Lower leg skin (tissue), 2 donors: ENCODE data around the genes CXCL8, AREG and THAP6.

- PRO-cap = no peak
- RAMPAGE, long total RNA, 2 experiments = no peak in any of the 2 experiments
Observed at GRCh38 chr4:70844098-70844422, 4.4 kb upstream of the GRSF1 start.

- PRO-cap = unidirectional peak, plus-strand start at chr4:70993026
- RAMPAGE, long total RNA, 2 experiments = no peak in any of the 2 experiments
Observed at GRCh38 chr4:70992743-70993170, 692 bp upstream of the DCK start.

- PRO-cap = no peak
- RAMPAGE, long total RNA, 2 experiments = no peak in any of the 2 experiments
Observed at GRCh38 chr4:70994692-70995130, 1.3 kb downstream of the DCK start.

DNA sequence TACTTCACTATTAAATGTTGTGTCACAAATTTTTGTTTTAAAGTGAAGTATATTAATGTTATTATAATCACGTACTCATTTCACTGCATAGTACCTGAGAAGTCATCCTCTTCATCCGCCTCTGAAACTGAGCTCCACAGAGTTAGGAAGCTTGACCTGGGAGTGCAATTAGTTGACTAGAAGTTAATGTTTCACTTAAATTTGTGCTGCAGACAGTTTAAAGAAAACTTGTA lies 254.1 kb downstream of the SLC4A4 start:
- PRO-cap = no peak
- RAMPAGE, long total RNA, 2 experiments = no peak in any of the 2 experiments

DNA sequence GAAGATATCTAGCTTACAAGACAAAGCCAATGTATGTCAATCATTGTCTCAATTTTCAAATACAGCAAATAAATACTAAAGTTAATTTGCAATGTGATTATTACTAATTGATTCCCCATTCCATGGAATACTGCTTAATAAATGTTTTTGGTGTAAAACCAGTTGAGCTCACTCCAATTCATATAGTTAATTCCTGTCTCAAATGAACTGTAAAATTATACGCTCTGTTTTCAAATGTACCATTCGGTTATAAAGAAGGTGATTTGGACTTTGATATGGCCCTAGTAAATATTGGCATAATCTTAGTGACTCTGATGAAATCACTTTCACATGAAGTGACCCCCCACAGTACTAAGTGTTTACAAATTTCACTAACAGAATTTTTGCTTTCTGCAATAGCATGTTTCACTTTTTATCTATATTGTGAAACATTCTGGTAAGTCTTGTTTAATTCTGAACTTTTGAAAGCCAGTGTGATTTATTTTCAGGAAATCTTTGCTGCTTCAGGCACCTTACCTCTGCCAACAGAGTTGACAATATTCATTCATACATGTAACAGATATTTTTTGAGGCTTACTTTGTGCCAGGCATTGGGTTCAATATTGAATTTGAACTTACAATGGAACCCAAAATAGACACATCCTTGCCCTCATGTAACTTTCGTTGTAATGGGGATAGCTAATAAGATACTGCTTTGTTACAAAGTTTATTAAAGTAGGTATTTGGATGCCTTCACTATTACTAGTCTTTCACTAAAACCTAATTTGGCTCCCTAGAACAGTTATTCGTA lies 10.8 kb downstream of the GC start:
- PRO-cap = no peak
- RAMPAGE, long total RNA, 2 experiments = no peak in any of the 2 experiments

GRCh38 chr4:71833289-71833695 lies 49.4 kb upstream of the GC start:
- PRO-cap = no peak
- RAMPAGE, long total RNA, 2 experiments = no peak in any of the 2 experiments

- PRO-cap = no peak
- RAMPAGE, long total RNA, 2 experiments = no peak in any of the 2 experiments
Observed at GRCh38 chr4:73100021-73100695, 30.6 kb upstream of the COX18 start.

DNA sequence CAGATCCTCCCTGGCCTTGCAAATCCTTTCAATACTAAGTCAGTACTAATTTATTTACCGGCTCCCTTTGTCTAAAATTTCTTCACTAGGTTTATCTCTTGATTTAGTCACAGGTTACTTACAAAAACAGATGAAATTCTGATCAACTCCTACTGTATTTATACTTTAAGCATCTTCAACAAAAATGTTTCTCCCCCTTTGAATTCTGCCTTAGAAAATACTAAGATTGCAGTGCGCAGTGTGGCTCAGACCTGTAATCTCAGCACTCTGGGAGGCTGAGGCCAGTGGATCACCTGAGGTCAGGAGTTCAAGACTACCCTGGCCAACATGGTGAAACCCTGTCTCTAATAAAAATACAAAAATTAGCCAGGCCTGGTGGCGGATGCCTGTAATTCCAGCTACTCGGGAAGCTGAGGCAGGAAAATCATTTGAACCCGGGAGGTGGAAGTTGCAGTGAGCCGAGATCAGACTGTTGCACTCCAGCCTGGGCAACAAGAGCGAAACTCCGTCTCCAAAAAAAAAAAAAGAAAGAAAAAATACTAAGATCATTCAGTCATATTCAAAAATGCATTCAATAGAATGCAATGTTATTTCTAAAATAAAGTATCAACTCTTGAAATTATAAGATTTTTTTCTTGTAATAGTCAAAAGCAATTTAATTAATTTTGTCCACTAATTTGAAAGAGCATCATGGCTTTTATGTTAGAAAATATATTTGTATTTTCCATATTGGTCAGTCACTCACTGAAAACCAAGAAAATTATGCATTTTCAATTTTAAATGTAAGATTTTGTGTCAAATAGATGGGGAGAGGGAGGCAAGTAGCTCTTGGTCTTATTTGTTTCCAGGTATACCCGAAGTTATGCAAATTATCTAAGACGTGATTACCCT lies 4.1 kb downstream of the ANKRD17 start:
- PRO-cap = no peak
- RAMPAGE, long total RNA, 2 experiments = no peak in any of the 2 experiments

GRCh38 chr4:73258871-73258998 lies 137 bp upstream of the ANKRD17 start:
- PRO-cap = bidirectional peak, plus-strand start at chr4:73258903, minus-strand start at chr4:73258795
- RAMPAGE, long total RNA, 2 experiments = no peak in any of the 2 experiments

DNA sequence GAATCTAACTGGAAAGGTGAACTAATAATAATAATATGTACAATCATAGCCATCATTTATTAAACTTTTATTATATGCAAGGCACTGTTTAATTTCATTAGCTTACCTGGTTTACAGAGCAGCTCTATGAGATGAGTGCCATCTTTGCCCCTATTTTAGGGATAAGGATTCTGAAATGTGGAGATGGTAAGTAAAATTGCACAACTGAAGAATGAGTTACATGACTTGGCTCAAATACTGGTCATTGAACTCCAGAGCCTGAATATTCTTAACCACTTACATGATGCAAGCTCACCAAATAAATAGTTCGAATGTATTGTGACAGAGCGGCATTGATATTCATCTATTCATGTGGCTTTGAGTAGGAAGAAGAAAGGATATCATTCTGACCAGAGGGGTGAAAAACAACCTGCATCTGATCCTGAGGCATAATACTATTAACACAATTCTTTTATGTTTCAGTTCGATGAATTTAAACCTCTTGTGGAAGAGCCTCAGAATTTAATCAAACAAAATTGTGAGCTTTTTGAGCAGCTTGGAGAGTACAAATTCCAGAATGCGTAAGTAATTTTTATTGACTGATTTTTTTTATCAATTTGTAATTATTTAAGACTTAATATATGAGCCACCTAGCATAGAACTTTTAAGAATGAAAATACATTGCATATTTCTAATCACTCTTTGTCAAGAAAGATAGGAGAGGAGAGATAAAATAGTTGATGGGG lies 11.9 kb downstream of the ALB start:
- PRO-cap = no peak
- RAMPAGE, long total RNA, 2 experiments = no peak in any of the 2 experiments

DNA sequence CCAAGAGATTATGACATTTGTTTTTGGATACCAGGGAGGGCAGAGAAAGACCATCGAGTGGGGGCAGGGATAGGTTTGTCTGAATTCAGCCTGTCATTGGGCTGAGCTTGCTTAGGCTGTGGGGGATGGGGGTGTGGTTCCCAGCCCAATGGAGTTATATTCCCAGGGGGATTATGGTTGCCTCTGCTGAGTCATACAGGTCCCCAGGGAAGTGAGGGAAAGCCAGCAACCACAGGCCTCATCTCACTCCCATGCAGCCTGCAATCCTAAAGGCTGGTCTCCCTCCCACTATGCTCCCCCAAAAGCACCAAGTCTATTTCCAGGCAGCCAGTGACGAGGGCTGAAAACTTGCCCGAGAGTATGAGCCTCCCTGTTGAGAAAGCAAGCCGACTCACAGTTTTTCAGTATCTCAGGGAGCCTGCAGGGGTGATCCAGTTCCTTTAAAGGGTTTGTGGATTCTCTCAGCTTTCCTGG lies 39.3 kb downstream of the AFM start:
- PRO-cap = no peak
- RAMPAGE, long total RNA, 2 experiments = no peak in any of the 2 experiments

DNA sequence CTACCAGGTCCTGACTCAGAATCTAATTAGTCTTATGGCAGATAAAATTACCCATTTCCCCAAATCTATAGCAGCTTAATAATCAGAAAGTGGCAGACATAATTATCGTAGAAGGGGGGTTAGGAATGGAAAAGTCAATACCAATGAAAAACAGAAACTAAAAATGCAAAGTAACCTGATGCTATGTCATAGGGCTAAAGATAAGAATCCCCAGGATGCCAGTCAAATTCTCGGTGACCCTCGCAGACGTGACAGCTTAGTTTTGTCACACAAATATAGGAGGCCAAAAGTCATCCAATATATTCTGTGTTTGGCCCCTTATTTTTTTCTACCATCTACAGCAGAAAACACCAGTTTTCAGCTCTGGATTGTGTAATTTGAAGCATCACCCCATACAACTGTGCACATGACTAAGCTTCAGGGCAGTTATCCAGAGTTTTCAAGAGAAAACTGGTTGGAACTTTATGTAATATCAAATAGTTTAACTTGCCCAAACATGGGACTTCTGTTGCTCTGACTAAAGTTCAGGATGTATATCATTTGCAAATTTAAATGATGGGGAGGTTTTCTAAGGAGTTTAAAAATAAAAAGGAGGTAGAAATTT lies 30.9 kb downstream of the RASSF6 start:
- PRO-cap = no peak
- RAMPAGE, long total RNA, 2 experiments = no peak in any of the 2 experiments

GRCh38 chr4:73728119-73728364 lies 12.3 kb upstream of the CXCL8 start:
- PRO-cap = no peak
- RAMPAGE, long total RNA, 2 experiments = no peak in any of the 2 experiments

DNA sequence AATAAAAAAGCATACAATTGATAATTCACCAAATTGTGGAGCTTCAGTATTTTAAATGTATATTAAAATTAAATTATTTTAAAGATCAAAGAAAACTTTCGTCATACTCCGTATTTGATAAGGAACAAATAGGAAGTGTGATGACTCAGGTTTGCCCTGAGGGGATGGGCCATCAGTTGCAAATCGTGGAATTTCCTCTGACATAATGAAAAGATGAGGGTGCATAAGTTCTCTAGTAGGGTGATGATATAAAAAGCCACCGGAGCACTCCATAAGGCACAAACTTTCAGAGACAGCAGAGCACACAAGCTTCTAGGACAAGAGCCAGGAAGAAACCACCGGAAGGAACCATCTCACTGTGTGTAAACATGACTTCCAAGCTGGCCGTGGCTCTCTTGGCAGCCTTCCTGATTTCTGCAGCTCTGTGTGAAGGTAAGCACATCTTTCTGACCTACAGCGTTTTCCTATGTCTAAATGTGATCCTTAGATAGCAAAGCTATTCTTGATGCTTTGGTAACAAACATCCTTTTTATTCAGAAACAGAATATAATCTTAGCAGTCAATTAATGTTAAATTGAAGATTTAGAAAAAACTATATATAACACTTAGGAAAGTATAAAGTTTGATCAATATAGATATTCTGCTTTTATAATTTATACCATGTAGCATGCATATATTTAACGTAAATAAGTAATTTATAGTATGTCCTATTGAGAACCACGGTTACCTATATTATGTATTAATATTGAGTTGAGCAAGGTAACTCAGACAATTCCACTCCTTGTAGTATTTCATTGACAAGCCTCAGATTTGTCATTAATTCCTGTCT lies at the start of gene CXCL8:
Gene CXCL8 (plus strand): TSS at position 279 of the 829 bp plus-strand sequence.
- PRO-cap = no peak
- RAMPAGE, long total RNA, 2 experiments = no peak in any of the 2 experiments

DNA sequence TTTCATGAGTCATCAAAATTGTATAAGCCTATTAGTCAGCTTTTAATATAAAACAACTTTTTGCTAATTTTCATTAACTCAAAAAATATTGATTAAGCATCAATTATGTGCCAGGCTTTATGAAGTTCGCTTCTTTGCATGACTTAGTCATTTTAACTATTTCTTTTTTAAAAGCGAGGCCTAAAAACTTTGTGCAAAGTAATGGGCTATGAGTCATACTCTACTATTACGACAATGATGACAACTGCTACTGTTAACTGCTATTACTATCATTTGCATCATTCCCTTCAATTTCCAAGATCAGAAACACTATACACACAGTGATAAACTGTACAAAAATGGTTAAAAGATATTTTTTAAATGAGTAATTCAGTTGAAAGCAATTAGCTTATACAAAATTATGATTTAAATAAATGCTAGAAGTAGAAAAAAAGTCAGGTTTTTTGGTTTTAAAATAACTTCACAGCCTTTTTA lies 18.3 kb upstream of the CXCL3 start:
- PRO-cap = no peak
- RAMPAGE, long total RNA, 2 experiments = no peak in any of the 2 experiments

DNA sequence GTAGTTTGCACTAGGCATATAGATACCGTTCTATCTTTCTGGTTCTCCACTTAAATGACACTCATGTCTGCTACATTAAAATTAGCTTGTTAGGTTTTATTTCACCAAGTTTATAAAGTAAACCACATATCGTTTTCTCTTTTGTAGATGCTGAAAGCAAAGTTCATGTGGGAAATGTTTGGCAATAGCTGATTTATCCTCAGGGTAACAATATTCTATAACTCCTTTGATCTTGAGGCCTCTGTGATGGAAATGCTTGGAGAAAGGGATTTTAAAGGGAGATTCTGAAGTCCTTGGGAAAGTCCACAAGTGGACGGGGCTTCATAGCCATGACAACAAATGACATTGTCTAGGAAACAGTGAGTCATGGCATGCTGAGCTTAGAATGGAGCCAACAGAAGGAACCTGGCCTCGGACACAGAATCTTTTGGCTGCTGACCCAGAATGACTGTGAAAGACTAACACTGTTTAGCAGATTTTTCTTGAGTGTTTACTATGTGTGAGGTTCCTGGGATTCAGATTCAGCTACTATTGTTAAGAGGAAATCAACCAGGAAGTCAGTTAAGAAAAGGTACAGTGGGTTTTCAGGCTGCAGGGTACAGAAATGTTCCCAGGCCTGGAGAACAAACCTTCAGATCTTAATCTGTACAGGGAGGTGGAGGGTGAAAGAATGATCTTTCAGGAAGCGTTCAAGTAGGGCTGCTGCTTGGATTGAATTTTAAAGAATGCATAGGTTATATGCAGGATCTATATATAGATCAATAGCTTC lies 18.0 kb upstream of the CXCL2 start:
- PRO-cap = no peak
- RAMPAGE, long total RNA, 2 experiments = no peak in any of the 2 experiments

- PRO-cap = no peak
- RAMPAGE, long total RNA, 2 experiments = no peak in any of the 2 experiments
Observed at GRCh38 chr4:74394673-74395074, 29.7 kb downstream of the EREG start.

DNA sequence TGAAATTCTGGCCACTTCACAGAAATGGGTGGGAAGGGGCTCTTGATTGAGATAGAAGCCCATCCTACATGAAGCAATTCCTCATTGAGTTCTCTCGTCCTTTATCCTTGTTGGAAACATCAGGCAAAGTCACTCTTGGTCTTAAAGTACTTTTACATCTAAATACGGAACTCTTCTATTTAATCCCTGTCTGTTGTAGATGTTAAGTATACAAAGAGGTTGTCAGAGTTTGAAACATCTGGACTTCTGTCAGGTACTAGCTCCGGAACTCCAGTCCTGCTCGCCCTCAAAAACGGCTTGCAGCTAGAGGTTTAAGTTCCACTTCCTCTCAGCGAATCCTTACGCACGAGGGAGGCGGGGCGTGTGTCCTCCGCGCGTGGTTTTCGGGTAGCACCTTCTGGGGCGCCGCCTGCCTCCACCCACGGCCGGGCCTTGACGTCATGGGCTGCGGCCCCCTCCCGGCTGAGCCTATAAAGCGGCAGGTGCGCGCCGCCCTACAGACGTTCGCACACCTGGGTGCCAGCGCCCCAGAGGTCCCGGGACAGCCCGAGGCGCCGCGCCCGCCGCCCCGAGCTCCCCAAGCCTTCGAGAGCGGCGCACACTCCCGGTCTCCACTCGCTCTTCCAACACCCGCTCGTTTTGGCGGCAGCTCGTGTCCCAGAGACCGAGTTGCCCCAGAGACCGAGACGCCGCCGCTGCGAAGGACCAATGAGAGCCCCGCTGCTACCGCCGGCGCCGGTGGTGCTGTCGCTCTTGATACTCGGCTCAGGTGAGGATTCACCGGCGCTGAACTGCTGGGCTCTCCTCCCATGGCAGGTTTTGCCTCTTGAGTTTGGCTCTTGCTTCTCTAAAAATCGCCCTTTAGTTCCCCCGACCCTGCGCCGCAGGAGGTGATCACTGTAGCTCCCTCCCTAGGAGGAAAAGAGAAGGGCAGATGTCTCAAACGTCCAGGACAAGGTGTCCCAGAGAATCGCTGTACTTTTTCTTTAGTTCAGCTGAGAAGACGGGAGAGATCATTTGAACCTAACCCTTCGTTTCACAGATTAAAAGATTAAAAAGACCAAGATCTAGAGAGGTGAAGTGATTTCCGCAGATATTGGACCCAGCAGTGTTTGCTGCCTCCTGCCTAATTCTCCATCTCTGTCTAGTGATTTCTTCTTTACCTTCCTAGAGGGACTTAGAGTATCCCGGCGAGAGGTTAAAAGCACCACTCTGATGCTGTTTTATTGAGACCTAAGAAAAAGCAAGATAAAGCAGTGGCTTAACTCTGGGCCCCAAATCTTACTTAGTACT lies at the start of gene AREG:
Gene AREG (plus strand): TSS at position 499 of the 1,293 bp plus-strand sequence.
- PRO-cap = bidirectional peak, plus-strand start at position 499 of the sequence, minus-strand start at position 288 of the sequence; bidirectional peak, plus-strand start at position 759 of the sequence, minus-strand start at position 613 of the sequence
- RAMPAGE, long total RNA, 2 experiments = start-site peak on the plus strand in 2 of 2 experiments, centred at positions 500 to 630 of the sequence, 10 to 71 reads per replicate

DNA sequence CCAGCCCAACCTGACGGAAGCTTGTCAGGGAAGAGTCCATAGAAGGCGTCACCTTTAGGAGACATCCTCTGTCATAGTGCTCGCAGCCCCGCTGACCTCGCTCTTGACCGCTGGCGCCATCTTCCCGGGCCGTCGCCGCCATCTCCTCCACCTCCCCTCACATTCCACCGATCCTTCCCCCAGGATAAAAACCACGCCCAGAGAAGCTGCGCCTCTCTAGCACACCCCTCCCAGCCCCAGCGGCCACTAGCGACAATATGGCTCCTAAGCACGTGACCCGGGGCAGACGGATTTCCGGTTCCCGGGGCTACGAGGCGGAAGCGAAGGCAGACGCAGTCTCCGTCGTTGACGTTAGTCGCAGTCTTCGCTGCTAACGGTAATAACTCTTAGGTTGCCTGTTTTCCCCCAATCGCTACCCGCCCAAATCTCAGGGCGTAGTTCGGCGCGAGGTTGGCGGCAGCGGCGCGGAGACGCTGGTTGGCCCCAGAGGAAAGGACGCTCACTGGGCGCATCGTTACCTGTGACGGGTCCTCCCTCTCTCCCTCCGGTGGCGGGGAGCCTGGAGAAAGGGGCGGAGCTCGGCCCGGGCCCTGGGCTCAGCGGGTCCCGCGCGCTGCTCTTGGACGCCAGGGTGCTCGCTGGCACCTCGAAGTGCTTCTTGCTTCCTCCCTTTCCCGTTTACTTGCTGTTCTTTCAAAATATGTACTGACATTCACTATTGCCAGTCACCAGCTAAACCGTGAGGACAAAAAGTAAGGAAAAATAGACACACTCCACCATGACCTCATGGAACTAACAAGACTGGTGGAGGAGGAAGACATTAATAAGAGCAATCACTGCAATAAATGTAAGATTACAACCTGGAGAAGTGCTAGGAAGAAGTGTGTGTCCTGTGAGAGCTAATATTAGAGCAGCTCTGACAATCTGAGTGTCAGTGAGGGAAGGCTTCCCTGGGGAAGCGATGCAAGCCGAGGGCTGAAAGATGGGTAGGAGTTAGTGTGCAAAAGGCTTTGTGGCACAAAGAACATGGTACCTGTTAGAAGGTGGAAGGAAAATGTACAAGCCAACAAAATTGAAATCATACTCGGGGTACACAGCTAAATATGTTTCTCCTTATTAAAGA lies at the start of gene THAP6:
Gene THAP6 (plus strand): TSS at position 329 of the 1,123 bp plus-strand sequence.
- PRO-cap = bidirectional peak, plus-strand start at position 329 of the sequence, minus-strand start at position 159 of the sequence; bidirectional peak, plus-strand start at position 547 of the sequence, minus-strand start at position 504 of the sequence
- RAMPAGE, long total RNA, 2 experiments = start-site peak on the plus strand in 2 of 2 experiments, centred at positions 323 to 585 of the sequence, 16 to 199 reads per replicate; start-site peak on the minus strand in 2 of 2 experiments, centred at positions 155 to 258 of the sequence, 16 to 58 reads per replicate

DNA sequence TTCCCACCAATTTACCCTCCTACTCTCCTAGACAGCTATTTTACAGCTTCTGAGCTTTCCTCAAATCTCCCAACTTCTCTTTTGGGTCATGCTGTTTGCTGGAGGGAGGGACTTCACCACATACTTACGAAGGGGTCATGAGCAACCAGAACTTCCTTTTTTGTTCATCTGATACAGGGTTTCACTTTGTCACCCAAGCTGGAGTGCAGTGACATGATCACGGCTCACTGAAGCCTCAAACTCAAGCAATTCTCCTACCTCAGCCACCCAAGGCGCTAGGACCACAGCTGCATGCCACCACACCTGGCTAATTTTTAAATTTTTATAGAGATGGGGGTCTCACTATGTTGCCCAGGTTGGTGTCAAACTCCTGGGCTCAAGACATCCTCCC lies 25.3 kb upstream of the G3BP2 start:
- PRO-cap = no peak
- RAMPAGE, long total RNA, 2 experiments = no peak in any of the 2 experiments